T47D (cell line): Measurements from ENCODE around the gene LCA5L.

GRCh38 chr21:38821912-38822371 is 16.2 kb downstream of the ETS2 start:
- RRBS = no CpG with 5 or more reads among the region's 8 CpGs

- RRBS = no CpG with 5 or more reads among the region's 12 CpGs
Measured at GRCh38 chr21:38905165-38905981, 99.6 kb downstream of the ETS2 start.

DNA sequence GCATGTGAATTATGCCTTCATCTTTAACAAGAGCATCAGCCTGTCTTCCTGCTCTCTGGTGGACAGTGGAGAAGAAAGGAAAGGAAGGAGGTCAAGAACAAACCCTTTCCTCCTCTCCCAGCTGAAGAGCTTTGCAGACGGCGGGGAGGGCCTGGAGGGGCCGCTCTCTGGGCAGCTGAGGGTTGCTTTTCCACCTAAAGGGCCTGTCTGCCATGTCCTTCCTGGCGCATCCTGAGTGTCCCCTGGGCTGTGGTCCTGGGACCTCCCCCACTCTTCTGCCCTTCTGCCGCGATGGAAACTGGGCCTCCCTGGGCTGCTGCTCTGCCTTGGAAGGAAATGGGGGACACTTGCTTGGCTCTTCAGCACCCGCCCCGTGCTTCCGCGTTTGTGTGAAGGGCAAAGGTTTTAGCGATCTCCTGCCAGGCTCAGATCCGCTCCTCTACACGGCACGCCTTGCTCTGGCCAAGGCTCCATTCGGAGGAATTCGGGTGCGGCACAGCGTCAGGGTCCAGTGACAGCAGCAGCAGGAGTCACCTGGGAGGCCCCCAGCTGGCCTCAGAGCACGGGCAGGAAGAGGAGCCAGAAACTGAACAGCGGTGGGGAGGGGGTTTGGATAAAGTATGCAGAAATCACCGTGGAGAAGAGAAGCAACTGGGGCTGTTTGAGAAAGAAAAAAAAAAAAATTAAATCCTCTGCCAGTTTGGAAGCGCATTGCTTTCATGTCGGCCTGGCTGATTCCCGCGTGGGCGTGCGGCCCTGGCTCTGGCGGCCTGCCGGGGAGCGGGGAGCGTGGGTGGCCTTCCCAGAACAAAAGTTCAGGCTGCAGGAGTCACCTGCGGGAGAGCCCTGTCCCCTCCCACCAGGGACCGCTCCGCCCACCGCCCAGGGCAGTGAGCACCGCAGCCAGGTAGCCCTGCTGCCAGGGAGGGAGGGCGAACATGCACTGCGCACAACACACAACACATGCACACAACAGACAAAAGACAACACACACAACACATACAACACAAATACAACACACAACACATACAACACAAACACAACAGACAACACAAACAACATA is 107.4 kb downstream of the ETS2 start:
- RRBS = no CpG with 5 or more reads among the region's 38 CpGs

DNA sequence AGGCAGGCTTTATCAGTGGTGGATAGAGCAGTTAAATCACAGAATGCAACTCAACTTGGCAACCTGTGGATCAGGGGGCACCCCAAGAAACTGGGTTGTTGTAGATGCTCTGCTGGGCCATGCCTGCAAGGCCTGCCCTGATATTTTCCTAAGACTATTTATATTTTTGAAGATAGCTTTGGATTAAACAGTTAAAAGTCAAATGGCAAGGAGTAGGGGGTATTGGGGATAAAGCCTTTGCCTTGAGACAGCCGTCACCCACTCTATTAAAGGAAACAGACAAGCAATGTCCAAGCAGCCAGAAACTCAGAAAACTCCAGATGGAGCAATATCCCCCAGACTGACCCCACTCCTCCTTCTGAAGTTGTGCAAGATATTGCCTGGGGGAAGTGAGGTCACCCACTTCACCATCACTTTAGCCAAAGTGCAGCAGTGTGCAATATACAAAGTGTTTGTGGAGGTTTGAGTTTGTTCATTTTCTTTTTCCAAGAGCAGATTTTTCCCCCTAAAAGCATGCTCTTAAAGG is 125.0 kb downstream of the ETS2 start:
- RRBS = no CpG with 5 or more reads among the region's 1 CpG

DNA sequence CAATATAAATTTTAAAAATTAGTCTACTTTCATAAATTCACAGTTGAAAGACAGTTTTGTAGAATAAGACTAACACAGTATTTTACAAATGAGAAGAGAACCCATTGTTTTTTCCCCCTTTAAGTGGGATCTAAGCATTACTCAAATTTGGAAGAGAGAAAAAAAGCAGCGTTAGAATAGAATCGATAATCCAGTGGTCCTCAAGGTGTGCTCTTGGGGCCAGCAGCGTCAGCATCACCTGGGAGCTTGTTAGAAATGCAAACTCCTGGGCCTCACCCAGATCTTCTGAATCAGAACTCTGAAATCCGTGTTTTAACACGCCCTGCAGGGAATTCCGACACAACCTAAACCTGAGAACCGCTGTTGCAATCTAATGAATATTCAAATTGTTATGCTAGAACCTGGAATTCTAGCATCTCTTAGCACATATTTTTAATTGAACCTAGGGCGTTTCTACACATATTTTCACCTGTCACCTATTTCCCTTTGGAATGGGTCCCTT is 175.8 kb downstream of the PSMG1 start:
- RRBS = no CpG with 5 or more reads among the region's 8 CpGs

DNA sequence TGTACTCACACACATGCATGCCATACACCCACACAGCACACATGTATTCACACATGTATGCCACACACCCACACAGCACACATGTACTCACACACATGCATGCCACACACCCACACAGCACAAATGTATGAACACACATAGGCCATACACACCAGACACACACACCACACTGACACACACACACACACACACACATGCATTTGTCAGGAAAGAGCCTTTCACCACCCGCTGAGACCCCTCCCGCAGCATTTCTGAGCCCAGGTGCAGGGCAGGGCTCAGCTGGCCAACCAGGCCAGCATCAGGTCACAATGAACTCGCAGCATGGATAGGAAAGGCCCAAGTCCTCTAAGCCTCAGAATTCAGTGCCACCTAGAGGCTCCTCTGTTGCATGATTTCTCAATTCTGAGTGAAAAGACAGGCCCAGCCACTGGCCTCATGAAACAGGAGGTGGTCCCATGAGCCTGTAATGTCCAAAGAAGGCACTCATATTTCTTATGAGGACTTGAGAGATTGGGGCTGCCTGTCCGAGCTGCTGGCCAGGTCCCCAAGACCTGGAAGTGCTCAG is 57.4 kb downstream of the PSMG1 start:
- RRBS = no CpG with 5 or more reads among the region's 4 CpGs

GRCh38 chr21:39208904-39209293 is 25.6 kb upstream of the PSMG1 start:
- RRBS = no CpG with 5 or more reads among the region's 1 CpG

GRCh38 chr21:39312090-39312935 is 1.1 kb downstream of the BRWD1 start:
- RRBS = 1% methylated on average over 16 of the region's 49 CpGs

- RRBS = no CpG with 5 or more reads among the region's 4 CpGs
Measured at GRCh38 chr21:39346548-39347013, 2.3 kb downstream of the HMGN1 start.

DNA sequence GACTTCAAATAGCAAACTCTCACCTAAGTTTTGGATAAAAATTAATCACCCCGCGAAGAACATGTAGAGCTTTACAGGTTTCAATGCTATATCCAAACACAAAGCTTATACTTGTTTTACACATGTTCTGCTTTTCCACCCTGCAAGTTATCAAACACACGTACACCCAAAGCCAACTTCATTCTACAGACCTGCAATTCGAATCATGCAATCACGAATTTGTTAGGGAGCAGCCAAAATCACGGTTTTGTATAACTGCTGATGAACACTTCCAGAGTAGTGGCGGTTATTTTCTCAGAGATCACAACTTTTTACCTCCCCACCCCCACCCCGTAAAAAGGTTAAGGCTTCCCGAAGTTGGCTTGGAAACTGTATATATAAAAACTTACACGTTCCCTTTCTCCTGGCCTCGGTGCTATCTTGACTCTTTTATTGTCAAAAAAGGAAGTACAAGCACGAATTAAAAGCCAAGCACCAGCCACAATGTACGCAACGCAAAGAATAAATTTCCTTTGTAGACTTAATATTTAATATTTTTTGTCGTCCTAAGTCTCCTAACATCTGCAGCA is 1.3 kb downstream of the HMGN1 start:
- RRBS = no CpG with 5 or more reads among the region's 15 CpGs

DNA sequence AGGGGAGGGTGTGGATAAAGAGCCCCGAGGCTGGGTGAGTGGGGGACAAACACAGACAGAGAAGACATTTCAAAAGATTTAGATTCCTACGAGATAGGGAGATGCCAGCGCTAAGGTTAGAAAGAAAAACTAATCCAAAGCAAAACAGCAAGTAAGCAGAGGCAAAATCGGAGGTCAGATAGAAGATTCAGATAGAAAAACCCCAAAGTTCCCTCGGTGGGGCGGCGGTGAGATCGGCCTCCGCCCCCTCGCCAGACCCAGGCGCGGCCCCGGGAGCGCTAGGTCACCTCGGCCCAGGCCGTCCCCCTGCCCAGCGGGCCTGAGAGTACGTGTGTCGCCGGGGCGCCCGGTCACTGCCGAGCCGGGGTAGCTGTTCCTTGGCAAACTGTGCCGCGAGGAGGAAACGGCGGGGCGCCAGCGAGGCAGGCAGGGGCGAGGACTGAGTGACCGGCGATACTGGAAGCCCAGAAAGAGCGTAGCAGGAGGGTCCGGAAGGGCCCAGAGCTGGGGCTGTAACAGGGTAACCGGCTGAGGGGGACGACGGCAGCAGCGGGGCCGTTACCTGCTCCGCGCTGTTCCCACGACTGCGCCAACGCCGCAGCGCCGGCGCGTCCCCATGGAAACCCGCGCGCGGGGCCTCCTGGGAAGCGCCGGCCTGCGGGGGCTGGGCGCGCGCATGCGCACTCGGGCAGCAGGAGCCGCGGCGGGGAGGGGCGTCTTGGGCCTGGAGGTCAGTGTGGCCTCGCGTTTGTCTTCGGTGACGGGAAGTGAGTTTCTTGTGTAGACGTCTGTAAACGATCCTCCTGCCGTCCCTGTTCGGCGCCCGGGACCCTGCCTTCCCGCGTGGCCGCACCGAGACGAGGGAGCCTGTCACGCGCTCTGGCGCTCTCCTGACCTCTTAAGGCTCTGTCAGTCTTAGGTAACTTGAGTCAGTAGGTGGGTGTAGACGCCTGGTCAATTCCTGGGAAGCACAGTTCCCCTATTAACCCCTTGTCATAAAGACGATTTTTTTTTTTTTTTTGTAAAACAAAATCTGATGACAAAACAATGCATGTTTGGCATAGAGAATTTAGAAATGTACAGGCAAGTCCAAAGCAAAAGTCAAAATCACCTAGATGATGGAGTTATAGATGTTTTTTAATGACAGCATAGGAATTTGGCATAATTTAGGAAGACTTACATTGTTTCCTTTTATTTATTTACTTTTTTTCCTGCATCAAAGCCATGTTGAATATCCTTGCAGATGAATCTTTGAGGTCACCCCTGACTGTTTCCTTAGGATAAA is at the start of gene LCA5L:
Gene LCA5L, minus strand, starts transcription at position 616 of the 1,285 bp plus-strand sequence.
- RRBS = 2% methylated on average over 34 of the region's 86 CpGs

GRCh38 chr21:39611485-39612290 is 1.1 kb upstream of the B3GALT5 start:
- RRBS = no CpG with 5 or more reads among the region's 22 CpGs

- RRBS = no CpG with 5 or more reads among the region's 5 CpGs
Measured at GRCh38 chr21:39651193-39651726, 38.5 kb downstream of the B3GALT5 start.

GRCh38 chr21:40563792-40564554 is 283.0 kb downstream of the DSCAM start:
- RRBS = no CpG with 5 or more reads among the region's 7 CpGs

- RRBS = no CpG with 5 or more reads among the region's 6 CpGs
Measured at GRCh38 chr21:41229841-41230246, 61.9 kb downstream of the BACE2 start.

DNA sequence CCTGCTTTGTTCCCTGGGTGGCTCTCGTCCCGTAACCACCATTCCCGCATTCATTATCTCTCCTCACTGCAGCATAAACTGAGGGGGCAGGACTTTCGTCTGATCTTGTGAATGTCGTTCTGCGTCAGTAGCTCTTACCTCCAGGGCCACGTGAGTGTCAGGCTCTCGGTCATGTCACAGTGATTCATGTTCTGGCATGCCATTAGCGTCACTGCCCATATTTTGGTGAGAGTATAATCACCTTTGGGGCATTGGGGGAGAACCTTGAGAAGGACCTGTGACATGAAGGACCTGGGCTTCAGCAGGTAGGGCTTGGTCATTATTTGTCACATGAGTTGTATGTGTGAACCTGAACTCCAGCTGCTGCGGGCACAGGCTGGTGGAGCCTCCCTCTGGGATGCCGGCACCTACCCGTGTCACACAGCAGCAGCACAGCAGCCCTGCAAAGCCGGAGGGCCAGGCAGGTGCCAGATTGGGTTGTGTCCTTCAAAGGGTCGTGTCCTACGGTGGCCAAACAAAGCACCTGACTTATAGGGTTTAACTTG is 68.5 kb downstream of the BACE2 start:
- RRBS = 94% methylated on average over 3 of the region's 15 CpGs

GRCh38 chr21:41275105-41275843 is 41.3 kb upstream of the FAM3B start:
- RRBS = no CpG with 5 or more reads among the region's 23 CpGs

DNA sequence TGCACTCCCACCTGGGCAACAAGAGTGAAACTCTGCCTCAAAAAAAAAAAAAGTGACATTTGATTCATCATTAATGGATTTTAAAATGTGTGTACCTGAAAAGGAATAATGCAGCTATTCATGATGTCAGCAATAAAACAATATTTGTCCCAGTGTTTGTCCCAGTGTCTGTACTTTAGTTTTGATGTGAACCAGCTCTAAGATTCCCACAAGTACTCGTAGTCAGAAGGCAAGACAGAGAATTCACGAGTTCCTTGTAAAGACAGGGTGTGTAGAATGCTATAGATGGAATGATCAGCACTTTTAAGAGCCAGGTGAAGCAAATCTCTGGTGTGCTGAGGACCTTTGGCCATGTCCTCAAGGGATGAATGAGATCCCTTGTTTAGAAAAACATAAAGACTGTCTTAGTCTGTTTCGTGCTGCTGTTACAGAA is 11.9 kb upstream of the TMPRSS2 start:
- RRBS = no CpG with 5 or more reads among the region's 3 CpGs

DNA sequence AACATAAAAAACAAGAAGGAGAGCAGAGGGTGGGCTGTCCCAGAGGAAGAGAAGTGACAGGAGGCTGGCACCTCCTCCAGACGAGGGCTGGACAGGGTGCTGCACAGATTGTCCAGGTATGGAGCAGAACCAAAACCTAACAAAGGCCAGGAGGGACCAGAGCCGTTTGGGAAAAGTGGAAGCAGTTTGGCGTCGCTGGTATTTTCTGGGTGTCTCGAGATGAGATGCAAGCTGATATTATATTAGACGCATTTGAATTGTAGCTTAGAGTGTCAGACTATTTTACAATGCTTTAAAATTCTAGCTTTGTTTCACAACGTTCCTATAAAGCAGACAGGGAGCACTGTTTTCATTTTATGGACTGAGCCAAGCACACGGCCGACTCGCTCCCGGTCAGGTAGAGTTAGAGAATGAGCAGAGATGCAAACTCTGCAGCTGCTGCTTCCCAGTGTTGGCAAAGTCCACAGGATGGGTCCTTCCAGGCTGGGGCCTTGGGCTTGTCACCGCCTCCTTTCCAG is 60.7 kb upstream of the TMPRSS2 start:
- RRBS = no CpG with 5 or more reads among the region's 12 CpGs

GRCh38 chr21:41598678-41599424 is 90.9 kb upstream of the TMPRSS2 start:
- RRBS = no CpG with 5 or more reads among the region's 19 CpGs